Gastroesophageal sphincter (tissue), 4 donors: ENCODE results near the gene FOXC1.

DNA sequence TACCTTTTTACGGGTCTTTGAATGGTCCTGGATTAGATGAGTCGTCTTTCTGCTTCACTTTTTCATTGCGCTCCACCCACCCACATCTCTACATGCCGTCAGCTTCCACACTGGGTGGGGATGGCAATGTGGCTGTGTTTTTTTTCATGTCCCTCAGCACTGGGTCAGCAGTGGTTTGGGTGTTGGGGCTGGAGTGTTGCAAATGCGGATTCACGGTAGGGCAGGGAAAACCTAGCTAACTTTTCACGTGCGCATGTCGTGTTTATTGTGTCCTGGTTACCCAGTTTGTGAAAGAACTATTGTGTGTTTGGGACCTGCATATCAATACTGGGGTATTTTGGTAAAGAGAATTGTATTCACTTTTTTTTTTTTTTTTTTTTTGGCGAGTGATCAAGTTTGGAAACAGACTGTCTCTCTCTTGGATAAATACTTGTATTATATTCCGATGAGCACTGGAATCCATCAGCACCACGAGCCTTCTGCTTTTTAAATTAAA, 1.2 kb downstream of the DUSP22 start:
- PRO-cap = bidirectional peak, plus-strand start at position 65 of the sequence, minus-strand start at position 112 of the sequence; bidirectional peak, plus-strand start at position 167 of the sequence, minus-strand start at position 203 of the sequence
- RAMPAGE, long total RNA, 4 experiments = no peak in any of the 4 experiments

DNA sequence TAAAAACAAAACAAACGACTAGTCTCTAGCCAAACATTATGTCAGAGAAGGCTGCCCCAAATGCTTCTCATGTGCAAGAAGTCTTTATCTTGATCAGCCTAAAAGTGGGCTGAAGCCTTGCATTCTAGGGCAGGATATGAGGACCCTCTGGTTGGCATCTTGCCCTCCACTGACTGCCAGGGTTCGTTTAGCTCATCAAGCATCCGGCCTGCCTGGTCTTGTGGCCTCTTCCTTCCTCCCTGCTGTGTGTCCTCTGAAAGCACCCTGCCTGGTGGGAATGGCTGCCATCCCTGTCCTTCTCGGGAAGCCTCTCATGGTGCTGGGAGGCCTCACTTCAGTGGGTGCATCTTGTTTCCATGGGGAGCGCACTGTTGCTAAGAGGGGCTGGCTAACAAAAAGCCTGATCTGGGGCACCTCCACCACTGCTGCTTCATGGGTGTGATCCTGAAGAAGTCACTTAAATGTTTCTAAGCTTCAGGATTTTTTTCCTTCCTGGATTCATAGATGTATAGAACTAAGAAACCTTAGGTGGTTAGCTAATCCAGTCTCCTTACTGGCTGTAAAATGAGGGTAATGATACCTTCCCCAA, 4.5 kb downstream of the DUSP22 start:
- PRO-cap = no peak
- RAMPAGE, long total RNA, 4 experiments = no peak in any of the 4 experiments

- PRO-cap = no peak
- RAMPAGE, long total RNA, 4 experiments = no peak in any of the 4 experiments
Observed at GRCh38 chr6:356836-357332, 34.7 kb upstream of the IRF4 start.

DNA sequence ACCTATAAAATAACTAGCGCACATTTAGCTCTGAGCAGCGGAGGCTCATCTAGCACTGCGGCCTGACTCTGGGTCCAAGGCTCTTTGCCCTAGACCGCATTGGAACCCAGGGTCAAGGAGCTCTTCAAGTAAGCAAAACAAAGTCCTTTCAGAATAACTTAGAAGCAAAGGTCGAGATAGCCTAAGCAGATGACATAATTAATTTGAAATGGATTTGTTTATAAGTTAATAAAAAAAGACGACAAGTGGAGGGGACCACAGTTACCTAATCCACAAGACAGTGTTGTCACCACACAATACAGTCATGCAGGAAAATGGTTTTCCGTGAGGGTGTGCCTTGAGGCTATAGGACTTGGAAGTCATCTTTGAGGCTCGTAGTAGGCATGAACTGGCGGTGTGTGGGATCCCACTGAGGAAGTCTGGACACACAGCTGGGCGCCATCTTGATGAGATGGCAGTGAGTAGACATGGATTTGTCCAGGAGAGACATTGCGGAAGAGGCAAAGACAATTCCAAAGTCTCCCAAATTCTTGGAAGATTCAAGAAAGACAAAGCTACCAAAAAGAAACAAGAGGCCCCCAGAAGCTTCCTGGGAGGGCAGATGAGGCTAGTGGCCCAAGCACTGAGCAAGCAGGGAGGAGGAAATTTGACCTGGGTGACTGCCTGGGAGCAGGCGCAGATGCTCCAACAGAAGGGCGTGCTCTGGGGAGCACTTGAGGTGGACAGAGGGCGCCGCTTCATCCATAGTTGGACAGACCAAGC, 29.0 kb upstream of the IRF4 start:
- PRO-cap = no peak
- RAMPAGE, long total RNA, 4 experiments = no peak in any of the 4 experiments

GRCh38 chr6:392456-393527, 1.2 kb downstream of the IRF4 start:
- PRO-cap = no peak
- RAMPAGE, long total RNA, 4 experiments = no peak in any of the 4 experiments

DNA sequence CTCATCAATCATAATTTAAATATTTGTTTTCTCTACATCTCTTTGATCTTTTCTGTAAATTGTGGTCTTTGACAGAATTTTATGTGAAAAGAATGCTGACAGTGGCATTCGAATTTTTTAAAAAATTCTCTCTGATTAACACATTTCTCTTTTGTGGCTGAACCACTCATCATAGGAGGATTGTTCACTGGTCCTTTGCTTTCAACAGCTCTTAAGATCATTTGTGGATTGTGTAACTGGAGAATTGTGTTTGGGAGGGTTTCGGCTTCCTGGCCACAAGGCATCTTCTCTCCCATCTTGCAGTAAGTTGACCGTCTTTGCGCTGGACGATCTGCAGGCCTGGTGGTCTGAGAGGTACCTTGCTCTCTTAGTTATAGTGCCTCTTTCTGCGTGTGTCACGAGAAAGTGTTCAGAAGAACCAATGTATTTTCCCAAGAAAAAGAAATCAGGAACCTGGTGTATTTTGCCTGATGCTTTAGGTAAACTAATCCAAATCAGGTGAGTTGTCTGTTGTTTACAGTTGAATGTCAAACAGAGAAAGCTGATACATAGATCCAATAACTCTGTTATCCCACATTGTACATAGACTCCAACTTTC, 14.7 kb upstream of the EXOC2 start:
- PRO-cap = no peak
- RAMPAGE, long total RNA, 4 experiments = no peak in any of the 4 experiments

DNA sequence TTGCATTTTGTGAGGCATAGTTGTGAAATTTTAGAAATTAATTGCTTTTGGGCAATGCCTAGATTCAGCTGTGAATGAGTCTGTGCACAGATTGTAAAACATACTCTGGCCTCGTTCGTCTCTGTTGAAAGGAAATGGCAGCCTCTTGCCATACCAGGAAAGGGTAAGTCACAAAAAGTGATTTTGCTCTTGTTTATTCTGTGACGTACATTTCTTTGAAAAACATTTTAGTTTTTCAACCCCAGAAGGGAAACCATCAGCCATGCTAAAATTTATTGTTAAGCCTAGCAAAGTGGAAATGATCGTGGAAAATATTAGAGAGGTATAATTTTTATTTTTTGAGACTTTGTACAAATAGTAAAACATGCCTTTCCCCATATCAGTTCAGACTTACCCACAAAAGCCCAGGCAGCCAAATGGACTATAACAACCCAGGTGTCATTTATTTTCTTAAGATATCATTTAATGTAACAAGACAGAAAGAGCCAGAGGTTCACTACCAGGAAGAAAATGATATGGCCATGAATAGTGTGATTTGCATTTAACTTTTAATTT, 15.4 kb upstream of the EXOC2 start:
- PRO-cap = no peak
- RAMPAGE, long total RNA, 4 experiments = no peak in any of the 4 experiments

DNA sequence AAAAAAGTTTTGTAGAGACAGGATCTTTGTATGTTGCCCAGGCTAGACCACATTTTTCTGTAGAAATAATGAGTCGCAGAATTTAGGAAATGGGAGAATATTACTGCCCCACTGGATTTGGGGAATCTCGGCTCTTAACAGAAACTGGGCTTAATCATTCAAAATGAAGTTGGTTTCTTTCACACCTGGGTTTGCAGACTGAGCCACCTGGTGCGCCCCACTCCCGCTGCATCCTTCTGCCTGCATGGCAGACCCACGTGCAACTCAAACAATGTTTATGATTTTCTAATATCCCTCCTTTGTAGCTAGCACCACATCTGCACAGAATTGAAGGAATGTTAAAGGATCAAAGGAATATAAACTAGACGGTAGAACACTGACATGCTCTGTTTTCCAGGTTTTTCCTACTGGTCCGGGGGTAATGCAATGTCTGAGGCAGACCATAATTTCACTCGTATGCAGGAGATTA, 265.8 kb upstream of the FOXQ1 start:
- PRO-cap = no peak
- RAMPAGE, long total RNA, 4 experiments = no peak in any of the 4 experiments

DNA sequence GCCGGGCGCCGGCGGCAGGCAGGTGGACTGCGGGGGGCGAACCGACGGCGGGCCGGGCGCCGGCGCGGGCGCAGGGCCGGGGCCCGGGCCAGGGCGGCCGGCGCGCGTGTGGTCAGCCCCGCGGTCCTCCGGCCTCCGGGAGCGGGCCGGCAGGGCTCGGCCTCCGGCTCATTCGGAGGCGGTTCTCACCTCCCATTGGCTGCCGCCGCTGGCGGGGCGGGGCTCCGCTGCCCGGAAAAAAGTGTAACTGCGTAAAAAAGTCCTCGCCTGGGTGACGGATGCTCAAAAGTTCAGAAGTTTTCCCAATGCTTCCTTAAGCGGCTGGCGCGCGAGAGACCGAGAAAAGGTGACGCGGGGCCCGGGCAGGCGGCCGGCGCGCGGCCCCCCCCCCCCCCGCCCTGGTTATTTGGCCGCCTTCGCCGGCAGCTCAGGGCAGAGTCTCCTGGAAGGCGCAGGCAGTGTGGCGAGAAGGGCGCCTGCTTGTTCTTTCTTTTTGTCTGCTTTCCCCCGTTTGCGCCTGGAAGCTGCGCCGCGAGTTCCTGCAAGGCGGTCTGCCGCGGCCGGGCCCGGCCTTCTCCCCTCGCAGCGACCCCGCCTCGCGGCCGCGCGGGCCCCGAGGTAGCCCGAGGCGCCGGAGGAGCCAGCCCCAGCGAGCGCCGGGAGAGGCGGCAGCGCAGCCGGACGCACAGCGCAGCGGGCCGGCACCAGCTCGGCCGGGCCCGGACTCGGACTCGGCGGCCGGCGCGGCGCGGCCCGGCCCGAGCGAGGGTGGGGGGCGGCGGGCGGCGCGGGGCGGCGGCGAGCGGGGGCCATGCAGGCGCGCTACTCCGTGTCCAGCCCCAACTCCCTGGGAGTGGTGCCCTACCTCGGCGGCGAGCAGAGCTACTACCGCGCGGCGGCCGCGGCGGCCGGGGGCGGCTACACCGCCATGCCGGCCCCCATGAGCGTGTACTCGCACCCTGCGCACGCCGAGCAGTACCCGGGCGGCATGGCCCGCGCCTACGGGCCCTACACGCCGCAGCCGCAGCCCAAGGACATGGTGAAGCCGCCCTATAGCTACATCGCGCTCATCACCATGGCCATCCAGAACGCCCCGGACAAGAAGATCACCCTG, at the start of gene FOXC1:
FOXC1 (plus strand) TSS at position 281 of the 1,114 bp plus-strand sequence.
- PRO-cap = bidirectional peak, plus-strand start at position 435 of the sequence, minus-strand start at position 136 of the sequence; bidirectional peak, plus-strand start at position 853 of the sequence, minus-strand start at position 858 of the sequence
- RAMPAGE, long total RNA, 4 experiments = no peak in any of the 4 experiments

- PRO-cap = no peak
- RAMPAGE, long total RNA, 4 experiments = no peak in any of the 4 experiments
Observed at GRCh38 chr6:1645939-1646517, 36.3 kb downstream of the FOXC1 start.

- PRO-cap = no peak
- RAMPAGE, long total RNA, 4 experiments = no peak in any of the 4 experiments
Observed at GRCh38 chr6:1869003-1869348, 259.3 kb downstream of the FOXC1 start.

- PRO-cap = no peak
- RAMPAGE, long total RNA, 4 experiments = no peak in any of the 4 experiments
Observed at GRCh38 chr6:1903386-1904737, 294.1 kb downstream of the FOXC1 start.

DNA sequence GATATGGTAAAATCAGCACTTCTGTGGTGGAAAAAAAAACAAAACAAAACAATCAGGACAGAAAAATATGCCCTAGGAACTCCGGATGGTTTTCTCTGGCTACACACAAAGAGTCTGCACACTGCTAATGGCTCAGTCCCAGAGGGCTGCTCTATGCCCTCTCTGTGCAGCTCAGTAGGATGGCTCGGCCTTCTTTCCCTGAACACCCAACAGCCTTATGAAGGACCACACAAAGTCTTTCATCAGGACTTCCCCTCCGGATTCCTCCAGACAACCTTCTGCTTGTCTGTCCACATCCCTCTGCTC, 164.3 kb downstream of the GMDS start:
- PRO-cap = no peak
- RAMPAGE, long total RNA, 4 experiments = no peak in any of the 4 experiments

- PRO-cap = no peak
- RAMPAGE, long total RNA, 4 experiments = no peak in any of the 4 experiments
Observed at GRCh38 chr6:2112997-2114463, 131.9 kb downstream of the GMDS start.

DNA sequence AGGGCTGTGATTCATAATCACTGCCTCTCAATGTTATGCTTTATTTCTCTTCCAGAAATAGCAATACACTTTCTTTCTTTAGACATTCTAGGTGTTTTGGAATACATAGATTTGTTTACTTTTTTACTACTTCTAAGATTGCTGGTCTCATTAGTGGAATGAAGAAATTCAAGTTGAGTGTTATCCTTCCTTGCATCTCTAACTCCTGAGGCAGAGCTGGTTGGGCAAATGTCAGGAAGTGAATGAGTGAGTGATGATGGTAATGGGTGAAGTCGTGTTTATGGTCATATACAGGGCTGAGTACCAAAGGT, 196.7 kb upstream of the GMDS start:
- PRO-cap = no peak
- RAMPAGE, long total RNA, 4 experiments = no peak in any of the 4 experiments

DNA sequence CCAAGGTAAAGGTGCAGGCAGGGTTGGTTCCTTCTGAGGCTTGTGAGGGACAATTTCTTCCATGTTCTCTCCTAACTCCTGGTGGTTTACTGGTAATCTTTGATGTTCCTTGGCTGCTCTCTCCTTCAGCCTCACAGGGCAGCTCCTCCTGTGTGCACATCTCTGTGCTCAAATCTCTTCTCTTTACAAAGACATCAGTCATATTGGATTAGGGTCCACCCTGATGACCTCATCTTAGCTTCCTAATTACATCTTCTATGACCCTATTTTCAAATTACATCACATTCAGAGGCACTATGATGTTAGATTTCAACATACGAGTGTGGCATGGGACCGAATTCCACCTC, 216.5 kb downstream of the MYLK4 start:
- PRO-cap = no peak
- RAMPAGE, long total RNA, 4 experiments = no peak in any of the 4 experiments

- PRO-cap = no peak
- RAMPAGE, long total RNA, 4 experiments = no peak in any of the 4 experiments
Observed at GRCh38 chr6:2622644-2623165, 128.0 kb downstream of the MYLK4 start.

- PRO-cap = no peak
- RAMPAGE, long total RNA, 4 experiments = no peak in any of the 4 experiments
Observed at GRCh38 chr6:2763174-2763441, 2.1 kb upstream of the WRNIP1 start.

DNA sequence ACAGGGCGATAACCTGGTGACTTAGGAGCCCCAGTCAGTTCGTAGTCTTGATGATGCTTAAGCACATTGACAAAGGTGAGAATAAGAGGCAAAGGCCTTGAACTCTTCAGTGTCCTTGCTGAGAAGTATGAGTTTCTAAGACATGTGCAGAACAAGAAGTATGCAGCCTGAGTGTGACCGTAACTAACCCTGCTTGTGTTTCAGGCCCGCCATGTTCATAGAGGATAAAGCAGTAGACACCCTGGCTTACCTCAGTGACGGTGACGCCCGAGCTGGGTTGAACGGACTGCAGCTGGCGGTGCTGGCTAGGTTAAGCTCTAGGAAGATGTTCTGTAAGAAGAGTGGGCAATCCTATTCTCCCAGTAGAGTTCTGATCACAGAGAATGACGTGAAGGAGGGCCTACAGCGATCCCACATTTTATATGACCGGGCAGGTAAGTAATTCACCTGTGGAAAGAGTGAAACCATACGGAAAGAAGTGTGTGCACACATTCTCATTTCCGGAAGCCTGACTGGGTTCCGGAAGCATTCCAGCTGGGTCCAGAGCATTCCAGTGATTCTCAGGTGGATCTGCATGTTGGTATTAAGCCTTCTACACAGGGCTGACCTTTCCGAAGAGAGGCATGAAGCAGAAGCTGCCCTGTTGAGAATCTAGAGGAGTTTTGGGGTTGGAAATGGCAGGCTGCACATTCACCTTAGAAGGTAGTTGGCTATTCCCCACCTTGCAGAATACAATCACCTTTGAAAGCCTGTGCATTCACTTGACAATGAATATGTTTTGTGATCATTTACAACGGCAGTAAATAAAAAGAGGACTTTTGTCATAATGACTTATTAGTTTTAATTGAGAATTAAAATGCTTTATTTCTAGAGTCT, 14.1 kb downstream of the WRNIP1 start:
- PRO-cap = no peak
- RAMPAGE, long total RNA, 4 experiments = start-site peak on the plus strand in 1 of 4 experiments, centred at position 157 of the sequence, 18 reads per replicate

DNA sequence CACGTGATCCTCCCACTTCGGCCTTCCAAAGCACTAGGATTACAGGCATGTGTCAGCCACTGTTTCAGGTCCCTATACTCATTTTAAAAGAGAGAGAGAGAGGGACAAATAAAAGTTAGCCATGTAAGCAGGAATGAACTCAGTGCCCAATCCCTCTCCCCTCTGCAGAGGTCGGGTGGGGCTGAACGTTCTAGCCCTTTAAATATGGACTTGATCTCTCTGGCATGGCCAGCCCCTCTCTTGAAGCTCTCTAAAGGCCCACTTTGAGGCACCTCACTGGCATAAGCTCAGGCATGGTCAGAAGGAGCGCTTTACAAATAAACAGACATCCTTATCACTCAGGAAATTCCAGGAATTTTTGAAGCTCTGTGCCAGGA, 9.0 kb upstream of the SERPINB1 start:
- PRO-cap = no peak
- RAMPAGE, long total RNA, 4 experiments = no peak in any of the 4 experiments